Cardiac atrium fibroblast (primary cell): ENCODE data around the gene ATP6V1G3.

GRCh38 chr1:198076327-198076591 lies 80.5 kb upstream of the NEK7 start:
- RAMPAGE, long total RNA: no peak

GRCh38 chr1:198216017-198216677 lies 59.3 kb downstream of the NEK7 start:
- RAMPAGE, long total RNA: no peak

- RAMPAGE, long total RNA: no peak
These were observed 17.3 kb downstream of the ATP6V1G3 start for GRCh38 chr1:198523093-198523686.

DNA sequence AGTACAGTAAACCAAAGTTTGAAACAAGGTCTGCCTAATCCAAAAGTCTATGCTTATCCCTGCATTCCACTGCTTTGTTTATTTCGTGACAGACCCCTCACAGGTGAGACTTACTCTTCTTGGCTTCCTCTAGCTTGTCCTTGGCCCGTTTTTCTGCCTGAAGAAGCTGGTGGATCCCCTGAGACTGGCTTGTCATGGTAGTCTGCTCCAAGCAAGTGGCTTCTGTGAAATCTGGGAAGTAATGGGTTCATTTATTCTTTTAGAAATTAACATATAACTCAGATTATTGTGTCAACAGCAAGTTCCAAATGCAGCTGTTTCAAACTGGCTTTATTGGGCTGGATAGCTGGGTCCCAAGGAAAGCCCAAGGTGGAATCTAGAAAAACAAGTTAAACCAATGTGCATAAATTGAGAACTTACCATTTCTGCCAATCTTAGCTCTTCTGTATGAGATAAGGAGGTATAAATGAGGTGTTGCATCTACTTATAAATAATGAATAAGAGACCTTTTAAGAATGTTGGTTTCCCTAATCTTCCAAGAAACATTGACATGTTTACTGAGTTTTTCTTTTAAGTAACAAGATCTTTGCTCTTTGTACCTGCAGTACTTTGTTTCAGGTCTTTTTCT lies at the start of gene ATP6V1G3:
ATP6V1G3 (minus strand) TSS at position 226 of the 628 bp plus-strand sequence.
- RAMPAGE, long total RNA: no peak

- RAMPAGE, long total RNA: no peak
These were observed 24.2 kb upstream of the ATP6V1G3 start for GRCh38 chr1:198564694-198564977.

DNA sequence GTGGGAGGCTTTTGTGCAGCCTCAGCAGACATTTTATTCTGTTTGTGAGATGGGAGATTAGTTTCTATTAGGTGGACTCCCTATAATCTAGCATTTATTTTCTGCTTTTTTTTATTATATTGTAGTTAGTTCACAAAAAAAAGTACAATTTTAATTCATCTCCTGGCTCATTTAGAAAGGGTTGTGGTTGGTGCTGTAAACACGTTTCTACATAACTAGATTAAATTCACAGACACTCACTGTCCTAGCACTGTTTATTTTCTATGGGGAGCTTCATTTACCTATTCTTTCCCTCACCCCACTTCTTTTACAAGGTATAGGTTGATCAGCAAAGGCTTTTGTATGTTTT lies 43.4 kb downstream of the PTPRC start:
- RAMPAGE, long total RNA: no peak

GRCh38 chr1:198749234-198749659 lies 110.4 kb downstream of the PTPRC start:
- RAMPAGE, long total RNA: no peak

GRCh38 chr1:198932592-198933230 lies 293.9 kb downstream of the PTPRC start:
- RAMPAGE, long total RNA: no peak

DNA sequence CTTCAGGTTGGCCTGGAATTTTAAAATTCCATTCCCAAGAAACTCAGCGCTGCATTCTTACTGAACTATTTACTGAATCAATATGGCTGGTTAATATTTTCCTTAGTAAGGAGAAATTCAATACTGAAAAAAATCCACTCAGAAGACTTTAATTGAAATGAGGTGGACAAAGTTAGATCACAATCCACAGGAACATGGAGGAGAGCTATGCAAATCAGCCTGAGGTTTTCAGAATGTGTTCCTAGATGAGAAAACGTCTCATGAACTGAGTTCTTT lies 578.8 kb upstream of the NR5A2 start:
- RAMPAGE, long total RNA: no peak

DNA sequence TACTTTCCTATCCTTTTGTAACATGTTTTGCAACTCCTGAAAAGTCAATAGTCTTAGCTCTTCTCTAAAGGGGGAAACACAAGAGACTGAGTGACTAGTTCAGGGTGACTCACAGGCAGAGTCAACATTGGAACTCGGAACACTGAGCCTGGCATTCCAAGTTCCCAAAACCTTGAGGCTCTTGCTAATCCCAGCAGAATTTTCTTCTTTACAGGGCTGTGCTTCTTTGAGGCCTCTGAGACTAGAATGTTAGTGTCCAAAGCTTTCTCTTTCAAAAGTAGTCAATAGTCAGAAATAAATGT lies 37.7 kb downstream of the ZNF281 start:
- RAMPAGE, long total RNA: no peak

GRCh38 chr1:200373831-200374541 lies 35.9 kb downstream of the ZNF281 start:
- RAMPAGE, long total RNA: no peak

DNA sequence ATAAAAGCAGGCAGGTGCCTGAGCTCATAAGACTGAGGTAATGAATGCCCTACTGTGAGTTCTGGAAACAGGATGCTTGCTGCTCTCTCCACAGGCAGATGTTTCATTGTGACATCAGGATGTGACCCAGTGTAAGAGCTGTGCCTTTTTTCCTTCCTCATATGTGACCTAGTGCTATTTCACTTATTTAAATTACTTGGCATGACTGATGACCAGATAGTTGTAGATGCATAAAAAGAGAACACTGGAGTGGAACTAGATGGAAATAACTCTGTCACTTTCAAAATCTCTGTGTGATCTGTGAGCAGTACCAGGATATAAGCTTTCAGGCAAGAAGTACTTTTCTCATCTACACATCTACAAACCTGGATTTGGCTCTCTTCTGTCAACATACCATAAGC lies 31.8 kb downstream of the KIF14 start:
- RAMPAGE, long total RNA: no peak

- RAMPAGE, long total RNA: no peak
These were observed 913 bp downstream of the CAMSAP2 start for GRCh38 chr1:200739287-200740324.

GRCh38 chr1:200862687-200863410 lies 9.9 kb upstream of the GPR25 start:
- RAMPAGE, long total RNA: no peak

DNA sequence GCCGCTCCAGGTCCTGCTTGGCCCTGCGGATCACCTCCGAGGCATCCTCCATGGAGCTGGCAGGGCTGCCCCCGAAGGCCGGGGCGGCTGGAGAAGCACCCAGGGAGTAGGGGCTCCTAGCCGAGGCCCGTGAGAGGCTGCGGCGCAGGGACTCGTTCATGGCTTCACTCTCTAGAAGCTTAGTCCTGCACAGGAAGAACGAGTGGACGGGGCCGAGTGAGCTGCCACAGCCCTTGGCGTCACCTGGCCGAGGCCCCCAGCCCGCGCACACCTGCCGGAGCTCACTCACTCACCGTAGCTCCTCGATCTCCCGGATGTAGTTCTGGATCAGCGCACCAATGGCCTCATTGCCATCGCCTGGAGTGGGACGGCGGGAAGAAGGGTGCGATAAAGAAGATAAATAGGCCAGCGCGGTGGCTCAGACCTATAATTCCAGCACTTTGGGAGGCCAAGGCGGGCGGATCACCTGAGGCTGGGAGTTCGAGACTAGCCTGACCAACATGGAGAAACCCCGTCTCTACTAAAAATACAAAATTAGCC lies 23.0 kb downstream of the KIF21B start:
- RAMPAGE, long total RNA: no peak

DNA sequence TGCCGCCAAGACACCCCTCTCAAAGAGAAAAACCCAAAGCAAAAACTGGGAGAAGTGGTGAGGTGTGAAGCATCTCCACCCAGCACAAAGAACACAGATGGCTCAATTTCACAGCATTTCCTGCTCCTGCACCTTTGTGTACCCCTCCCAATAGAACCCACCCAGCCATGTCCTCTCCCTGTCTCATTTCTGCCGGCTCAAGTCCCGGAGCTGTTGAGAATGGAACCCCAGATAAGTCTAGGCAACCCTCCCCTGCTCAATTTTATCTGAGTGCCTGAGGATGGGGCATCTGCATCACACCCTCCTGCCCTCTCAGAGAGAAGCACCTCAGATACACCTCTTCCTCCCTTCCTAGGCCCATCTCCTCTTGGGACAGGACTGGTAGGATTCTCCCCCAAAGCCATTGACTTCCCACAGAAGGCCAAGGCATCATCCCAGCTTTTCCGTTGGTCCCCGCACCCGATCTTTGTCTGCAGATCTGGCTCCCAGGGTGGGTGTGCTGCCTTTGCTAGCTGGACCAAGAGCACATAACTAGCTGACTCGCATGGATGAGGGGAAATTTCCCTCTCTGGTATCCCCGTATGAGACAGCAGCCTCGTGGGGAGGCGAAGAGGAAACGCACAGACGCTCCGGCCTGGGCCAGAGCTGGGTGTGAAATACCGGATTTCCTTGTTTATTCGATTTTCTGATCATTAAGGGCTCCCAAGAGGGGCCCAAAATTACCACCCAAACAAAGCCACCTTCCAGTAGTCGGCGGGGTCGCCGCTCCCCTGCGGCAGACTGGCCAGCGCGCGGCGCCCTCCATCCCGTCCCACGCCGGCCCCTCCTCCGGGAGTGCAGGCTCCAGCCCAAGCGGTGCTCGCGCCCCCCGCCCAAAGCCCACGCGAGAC lies 865 bp downstream of the KIF21B start:
- RAMPAGE, long total RNA: no peak

- RAMPAGE, long total RNA: no peak
These were observed 6.9 kb upstream of the IGFN1 start for GRCh38 chr1:201183677-201184258.

- RAMPAGE, long total RNA: no peak
These were observed 680 bp downstream of the TNNT2 start for GRCh38 chr1:201376496-201377504.

DNA sequence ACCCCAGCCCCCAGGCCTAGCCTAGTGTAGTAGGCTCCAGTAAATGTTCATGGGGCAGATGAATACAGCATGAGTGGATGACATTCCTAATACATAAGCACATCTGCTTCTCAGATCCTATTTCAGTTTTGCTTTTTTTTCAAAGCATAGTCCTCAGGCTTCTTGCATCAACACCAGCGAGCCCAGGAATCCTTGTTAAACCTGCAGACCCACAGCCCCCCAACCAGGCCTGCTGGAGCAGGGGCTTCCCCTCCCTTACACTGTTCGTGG lies 6.7 kb upstream of the TNNT2 start:
- RAMPAGE, long total RNA: no peak

DNA sequence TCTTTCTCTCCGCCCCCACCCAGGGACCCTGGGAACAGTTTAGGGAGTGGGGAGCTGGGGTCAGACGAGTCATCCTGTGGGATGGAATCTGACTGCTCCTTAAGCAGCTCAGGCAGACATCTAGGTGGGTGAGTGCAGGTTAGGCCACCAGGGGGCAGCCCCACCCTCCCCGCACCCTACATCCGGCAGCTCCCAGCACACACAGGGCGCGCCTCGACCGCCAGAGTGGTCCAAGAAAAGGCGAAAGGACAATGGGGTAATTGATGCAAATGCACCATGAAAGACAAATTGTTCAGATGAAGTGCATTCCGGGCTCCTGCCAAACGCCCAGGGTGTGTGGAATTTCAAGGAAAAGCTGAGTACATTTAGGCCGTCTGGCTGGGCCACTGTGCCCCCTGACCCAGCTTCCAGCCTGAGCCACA lies 20.8 kb downstream of the PHLDA3 start:
- RAMPAGE, long total RNA: no peak